HTR-8/SVneo (cell line): ENCODE measurements around a stretch of chr2.

DNA sequence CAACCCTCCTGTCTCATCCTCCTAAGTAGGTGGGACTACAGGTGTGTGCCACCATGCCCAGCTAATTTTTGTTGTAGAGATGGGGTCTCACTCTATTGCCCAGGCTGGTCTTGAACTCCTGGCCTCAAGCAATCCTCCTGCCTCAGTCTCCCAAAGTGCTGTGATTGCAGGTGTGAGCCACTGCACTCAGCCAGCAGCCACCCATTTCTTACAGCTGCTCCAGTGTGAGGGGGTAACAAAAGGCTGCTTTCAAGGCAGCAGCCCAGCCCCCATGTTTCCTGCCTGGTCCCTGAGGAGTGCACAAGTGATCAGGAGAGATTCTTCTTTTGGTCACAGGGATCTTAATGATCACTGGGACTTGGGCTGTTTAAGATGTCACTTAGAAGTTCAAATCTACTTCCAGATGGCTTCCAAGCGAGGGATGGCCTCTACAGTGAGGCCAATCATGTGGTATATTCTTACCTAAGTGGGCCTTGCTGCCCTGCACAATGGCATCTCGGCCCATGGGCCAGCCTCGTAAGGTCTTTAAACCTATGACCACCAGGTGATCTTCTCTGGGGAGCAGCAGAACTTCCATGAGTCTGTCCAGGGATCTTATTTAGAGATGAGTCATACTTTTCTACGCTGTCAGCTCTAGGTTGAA, 15.3 kb upstream of the CXCR4 start:
- RRBS: no CpG with 5 or more reads among the region's 4 CpGs

GRCh38 chr2:136135803-136136714, 18.1 kb upstream of the CXCR4 start:
- RRBS: no CpG with 5 or more reads among the region's 6 CpGs

DNA sequence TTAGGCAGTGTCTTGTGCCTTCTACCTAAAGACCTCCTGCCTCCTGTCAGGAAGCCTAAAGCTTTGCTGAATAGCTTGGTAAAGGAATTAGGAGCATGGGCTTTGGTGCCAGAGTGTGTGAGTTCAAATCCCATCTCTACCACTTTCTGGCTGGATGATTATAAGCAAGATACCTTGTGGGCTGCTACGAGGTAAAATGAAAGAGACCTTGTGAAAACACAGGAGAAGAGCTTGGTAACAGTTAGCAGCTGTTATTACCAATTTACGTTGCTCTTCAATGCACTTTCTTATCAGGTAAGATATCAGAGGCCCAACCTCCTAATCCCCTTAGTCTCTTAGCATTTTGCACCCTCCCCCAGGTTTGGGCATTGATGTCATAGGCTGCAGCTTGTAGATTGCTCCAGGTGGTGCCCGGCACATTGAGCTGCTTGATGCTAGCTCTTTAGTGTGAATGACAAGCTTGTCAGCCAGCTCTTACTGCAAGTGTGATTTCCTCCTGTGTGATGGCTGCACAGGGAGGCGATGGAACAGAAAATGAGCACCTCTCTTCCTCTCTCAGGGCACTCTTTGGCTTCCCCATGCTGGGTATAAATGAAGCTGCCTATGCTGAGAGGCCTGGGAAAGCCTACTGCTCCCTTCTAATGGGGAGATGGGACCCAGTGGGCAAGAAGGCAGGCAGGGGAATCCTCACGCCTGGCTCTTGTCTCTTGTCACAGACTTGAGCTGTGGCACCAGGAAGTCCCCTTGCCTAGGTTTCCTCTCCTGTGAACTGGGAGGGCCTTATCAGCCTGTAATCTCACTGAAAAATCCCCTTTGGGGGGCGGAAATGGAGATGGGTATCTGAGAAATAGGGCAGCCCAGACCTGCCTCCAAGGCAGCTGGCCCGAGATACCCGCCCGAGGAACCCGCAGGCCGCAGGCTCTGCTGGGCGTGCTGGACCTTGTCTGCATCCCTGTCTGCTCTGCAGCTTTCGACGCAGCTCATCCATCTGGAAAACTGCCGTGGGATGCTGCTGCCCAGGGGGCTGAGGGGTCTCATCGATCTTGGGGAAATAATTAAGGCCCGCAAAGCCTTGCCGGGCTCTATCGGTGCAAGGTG, 163.4 kb upstream of the CXCR4 start:
- RRBS: no CpG with 5 or more reads among the region's 19 CpGs

GRCh38 chr2:136378432-136378775, 260.5 kb upstream of the CXCR4 start:
- RRBS: no CpG with 5 or more reads among the region's 2 CpGs

GRCh38 chr2:137942244-137943242, 21.7 kb upstream of the HNMT start:
- RRBS: no CpG with 5 or more reads among the region's 5 CpGs

DNA sequence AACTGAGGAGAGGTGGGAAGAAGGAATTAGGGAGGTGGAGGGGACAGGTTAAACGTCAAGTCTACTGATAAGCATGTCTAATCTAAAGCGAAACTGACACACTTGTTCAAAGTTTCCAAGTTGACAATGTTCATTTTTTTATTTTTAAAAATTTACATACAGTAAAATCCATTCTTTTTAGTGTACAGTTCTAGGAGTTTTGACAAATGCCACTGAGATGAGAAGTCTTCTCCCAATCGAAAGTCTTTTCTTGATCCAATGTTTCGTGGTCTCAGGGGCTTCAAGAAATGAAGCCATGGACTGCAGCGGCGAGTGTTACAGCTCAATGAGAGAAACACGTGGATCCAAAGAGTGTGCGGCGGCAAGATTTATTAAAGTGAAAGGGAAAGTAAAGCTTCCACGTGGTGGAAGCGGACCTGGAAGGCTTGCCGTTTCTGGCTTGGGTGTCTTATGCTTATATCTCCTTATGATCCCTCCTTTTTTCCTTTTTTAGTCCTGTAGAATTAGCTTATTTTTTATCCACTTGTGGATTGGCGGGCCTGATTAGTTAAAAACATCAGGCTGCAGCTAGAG, 11.9 kb upstream of the HNMT start:
- RRBS: no CpG with 5 or more reads among the region's 13 CpGs

GRCh38 chr2:138288681-138289007, 212.9 kb upstream of the SPOPL start:
- RRBS: no CpG with 5 or more reads among the region's 11 CpGs

DNA sequence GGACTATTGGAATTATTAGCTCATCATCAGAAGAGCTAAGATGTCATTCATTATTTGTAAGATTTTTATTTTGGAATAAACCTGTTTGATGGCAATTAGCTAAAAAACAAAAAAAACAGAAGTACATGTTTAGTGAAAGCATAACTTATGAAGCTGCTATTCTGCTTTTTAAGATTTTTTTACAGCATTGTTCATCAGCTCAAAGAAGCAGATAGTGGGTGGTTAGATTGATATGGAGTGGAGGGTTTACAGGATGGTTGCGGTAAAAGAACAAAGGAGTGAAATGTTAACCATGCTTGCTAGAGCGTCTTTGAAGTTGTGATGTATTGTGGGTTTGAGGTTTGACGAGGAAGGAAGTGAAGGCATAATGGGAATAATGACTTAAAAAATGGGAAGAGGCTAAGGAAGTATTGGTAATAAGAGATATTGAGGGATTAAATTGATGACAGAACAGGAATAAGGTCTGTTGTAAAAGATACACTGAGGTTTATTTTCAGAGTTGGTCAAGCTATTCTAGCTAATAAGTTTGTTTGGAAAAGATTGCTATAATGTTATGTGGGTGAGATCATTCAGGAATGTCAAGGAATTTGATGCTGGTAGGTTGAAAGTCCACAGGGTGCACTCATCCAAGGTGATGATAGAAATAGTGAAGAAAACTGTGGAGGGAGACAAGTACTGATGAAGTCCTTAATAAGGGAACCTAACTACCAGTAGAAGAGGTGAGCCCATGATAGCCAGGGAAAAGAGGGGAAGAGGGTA, 14.6 kb downstream of the SPOPL start:
- RRBS: no CpG with 5 or more reads among the region's 3 CpGs

GRCh38 chr2:139410425-139411287, 630.5 kb upstream of the NXPH2 start:
- RRBS: 84% methylated on average over 5 of the region's 45 CpGs

DNA sequence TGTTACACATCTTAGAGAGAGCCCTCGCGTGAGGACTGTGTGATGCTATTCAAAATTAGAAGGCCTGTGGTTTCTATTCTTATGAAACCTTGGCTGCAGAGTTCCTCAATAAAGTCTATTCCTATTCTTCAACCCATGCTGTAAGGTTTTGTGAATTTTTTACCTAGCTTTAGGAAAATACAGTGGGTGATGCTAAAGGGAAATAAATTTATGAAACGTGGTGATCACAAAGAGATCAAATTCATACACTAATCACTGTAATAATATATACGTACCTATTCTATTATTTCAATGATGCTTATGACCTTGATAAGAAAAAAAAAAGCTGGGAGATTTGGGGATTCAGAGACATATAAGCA, 917.4 kb upstream of the NXPH2 start:
- RRBS: no CpG with 5 or more reads among the region's 4 CpGs

- RRBS: no CpG with 5 or more reads among the region's 4 CpGs
Observed at GRCh38 chr2:140785727-140786336, 1345.0 kb downstream of the LRP1B start.

DNA sequence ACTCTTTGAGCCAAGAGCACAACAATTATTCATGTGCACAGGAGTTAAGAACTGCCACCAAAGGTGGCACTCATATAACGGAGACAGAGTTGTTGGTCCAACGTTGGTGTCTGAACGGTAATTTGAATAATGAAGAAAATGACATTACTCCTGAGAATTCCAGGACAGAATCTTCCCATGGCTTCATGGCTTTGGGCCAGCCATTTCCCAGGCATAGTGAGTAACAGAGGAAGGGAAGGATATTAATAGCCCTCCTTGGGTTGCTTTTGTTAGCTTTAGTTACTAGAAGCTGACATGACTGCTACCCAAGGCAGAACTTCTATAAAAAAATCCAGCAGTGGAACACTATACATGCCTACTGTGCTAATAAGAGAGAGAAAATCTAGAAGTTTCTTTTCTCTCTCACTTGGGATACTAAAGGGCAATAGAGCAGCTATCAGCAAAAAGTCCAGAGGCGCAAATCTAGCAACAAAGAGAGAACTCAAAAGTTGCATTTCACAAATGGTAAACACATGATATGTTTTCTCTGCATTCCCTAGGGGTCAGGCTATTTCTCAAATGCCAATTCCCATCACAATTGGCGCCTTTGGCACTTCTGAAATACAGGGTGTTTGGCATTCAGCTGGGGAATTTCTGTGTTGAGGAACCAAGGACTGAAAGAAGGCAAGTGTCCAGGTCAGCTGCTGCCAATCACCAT, 160.9 kb upstream of the KYNU start:
- RRBS: no CpG with 5 or more reads among the region's 5 CpGs

- RRBS: no CpG with 5 or more reads among the region's 4 CpGs
Observed at GRCh38 chr2:143150270-143150772, 21.1 kb downstream of the ARHGAP15 start.

DNA sequence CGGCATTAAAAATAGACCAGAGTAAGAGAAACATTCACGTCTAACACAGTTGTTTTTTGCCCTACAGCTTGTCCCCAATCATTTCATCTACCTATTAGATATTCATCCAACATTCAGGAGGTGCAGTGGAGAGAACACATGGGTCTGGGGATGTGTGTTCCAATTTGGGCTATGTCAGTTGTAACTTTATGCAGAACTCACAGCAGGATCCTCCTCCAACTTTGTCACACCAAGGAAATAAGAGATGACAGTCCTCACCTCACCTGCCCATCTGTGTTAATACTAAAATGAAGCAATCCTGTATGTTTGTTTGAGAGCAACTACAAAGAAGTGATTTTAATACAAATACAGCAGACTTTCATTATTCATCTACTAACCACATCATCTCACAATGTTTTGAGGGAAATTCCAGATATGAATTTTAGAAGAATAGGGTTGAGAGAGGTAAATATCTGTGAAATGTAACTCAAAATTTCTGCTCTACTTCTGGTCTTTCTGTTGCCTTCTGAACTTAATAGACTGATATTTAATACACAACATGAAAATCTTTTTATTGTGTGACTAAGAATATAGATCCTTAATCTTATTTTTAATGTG, 126.7 kb downstream of the ARHGAP15 start:
- RRBS: no CpG with 5 or more reads among the region's 2 CpGs

DNA sequence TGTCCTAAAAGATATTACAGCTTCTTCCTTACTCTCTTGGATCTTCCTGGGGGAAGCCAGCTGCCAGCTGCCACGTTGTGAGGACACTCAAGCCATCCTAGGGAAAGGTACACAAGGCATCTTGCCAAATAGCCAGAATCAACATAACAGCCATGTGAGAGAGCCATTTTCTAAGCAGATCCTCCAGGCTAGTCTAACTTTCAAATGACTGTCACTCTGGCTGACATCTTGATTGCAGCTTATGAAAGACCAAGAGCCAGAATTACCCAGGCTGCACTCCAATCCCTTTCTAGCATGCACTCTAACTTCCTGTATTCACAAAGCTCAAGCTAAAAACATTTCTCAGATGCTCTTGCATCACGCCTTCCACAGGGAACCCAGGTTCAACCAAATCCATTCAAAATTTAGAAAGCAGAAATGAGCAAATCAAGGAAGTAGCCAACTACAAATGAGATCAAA, 94.5 kb downstream of the GTDC1 start:
- RRBS: no CpG with 5 or more reads among the region's 2 CpGs

GRCh38 chr2:144320379-144321219, 11.7 kb downstream of the GTDC1 start:
- RRBS: no CpG with 5 or more reads among the region's 4 CpGs

GRCh38 chr2:144349480-144350002, 17.2 kb upstream of the GTDC1 start:
- RRBS: no CpG with 5 or more reads among the region's 4 CpGs

GRCh38 chr2:144350075-144350911, 18.0 kb upstream of the GTDC1 start:
- RRBS: no CpG with 5 or more reads among the region's 9 CpGs

- RRBS: no CpG with 5 or more reads among the region's 3 CpGs
Observed at GRCh38 chr2:144356143-144356843, 24.0 kb upstream of the GTDC1 start.

DNA sequence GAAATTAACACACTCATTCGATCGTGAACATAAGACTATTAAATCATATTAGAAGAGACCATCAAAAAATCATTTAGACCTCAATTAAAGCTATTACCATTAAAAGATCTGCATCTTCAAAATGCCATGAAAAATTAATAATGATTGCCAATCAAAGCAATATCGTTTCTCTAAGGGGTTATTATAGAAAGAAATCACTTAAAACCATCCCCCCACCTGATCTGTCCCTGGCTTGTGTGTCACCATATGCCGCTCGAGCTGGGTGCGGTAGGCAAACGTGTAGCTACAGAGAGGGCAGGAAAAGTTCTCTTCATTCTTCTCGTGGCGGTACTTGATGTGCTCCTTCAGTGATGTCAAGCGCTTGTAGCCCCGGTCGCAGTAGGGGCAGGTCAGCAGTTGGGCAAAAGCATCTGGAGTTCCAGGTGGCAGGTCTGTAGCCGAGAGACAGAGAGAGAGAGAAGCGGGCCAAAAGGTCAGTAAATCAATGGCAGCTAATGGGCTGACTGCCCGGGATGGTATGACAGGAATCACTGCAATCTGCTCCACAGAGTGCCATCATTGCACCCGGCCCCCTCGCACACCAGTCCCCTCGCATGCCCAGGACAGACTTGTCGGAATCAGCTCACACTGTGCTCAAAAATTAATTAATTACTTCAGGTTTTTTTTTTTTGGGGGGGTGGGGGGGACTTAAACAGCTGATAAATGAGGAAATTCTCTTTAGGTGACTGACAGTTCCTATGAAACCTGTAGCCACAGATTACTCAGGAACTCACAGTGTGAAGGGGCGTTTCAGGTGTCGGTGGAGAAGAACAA, 71.6 kb upstream of the GTDC1 start:
- RRBS: no CpG with 5 or more reads among the region's 21 CpGs